ENCODE results near the genes C1orf50, CFAP144, KDM4A and DMAP1.

DNA sequence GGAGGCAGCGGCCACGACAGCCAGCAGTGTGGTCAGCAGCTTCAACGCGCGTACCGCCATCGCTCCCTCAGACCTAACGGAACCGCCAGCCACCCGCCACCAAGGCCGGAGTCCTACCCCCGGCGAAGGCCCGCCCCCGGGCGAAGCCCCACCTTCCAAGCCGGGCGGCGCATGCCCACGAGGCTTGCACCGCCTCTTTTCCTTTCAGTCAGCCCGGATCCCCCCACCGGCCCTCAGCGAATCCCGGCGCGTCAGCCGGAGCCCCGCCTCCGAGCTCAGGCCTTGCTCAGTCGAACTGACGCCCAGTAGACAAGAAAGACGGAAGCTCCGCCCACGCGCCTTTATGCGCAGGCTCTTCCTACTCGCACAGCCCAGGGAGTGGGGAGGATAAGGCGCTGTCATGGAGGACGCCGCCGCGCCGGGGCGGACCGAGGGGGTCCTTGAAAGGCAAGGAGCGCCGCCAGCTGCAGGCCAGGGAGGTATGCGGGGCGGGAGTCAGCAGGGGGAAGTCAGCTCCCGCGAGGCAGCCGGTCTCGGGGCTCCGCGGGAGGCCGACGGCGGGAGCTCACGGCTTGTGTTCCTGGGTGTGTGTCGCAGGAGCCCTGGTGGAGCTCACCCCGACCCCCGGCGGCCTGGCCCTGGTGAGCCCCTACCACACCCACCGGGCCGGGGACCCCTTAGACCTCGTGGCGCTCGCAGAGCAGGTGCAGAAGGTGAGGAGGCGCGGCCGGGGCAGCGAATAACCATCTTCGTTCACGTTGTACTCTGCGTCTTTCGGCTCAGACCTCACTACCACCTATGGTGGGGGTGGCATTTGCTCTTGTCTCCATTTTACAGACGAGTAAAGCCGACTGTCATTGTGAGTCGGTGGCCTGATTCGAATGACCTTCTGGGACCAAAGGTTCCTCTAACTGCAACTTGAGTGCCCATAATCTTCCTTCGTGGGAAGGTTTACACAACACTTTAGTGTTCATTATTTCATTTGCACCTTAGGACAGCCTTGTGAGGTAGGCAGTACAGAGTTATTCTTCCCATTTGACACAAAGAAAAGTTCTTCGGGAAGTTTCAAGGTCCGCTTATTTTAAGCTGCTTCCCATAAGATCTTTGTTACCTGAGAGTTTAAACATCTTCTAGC is at the start of gene C1orf50:
C1orf50 (plus strand) TSS at position 338 of the 1,135 bp plus-strand sequence.
- RRBS, result under 1% methylated on average over 30 of the region's 84 CpGs

GRCh38 chr1:42916278-42916539 is 42.5 kb downstream of the SLC2A1 start:
- RRBS, result no CpG with 5 or more reads among the region's 3 CpGs

- RRBS, result no CpG with 5 or more reads among the region's 6 CpGs
These were observed 24.5 kb downstream of the SLC2A1 start for GRCh38 chr1:42934040-42934629.

GRCh38 chr1:42936164-42937249 is 22.2 kb downstream of the SLC2A1 start:
- RRBS, result no CpG with 5 or more reads among the region's 16 CpGs

DNA sequence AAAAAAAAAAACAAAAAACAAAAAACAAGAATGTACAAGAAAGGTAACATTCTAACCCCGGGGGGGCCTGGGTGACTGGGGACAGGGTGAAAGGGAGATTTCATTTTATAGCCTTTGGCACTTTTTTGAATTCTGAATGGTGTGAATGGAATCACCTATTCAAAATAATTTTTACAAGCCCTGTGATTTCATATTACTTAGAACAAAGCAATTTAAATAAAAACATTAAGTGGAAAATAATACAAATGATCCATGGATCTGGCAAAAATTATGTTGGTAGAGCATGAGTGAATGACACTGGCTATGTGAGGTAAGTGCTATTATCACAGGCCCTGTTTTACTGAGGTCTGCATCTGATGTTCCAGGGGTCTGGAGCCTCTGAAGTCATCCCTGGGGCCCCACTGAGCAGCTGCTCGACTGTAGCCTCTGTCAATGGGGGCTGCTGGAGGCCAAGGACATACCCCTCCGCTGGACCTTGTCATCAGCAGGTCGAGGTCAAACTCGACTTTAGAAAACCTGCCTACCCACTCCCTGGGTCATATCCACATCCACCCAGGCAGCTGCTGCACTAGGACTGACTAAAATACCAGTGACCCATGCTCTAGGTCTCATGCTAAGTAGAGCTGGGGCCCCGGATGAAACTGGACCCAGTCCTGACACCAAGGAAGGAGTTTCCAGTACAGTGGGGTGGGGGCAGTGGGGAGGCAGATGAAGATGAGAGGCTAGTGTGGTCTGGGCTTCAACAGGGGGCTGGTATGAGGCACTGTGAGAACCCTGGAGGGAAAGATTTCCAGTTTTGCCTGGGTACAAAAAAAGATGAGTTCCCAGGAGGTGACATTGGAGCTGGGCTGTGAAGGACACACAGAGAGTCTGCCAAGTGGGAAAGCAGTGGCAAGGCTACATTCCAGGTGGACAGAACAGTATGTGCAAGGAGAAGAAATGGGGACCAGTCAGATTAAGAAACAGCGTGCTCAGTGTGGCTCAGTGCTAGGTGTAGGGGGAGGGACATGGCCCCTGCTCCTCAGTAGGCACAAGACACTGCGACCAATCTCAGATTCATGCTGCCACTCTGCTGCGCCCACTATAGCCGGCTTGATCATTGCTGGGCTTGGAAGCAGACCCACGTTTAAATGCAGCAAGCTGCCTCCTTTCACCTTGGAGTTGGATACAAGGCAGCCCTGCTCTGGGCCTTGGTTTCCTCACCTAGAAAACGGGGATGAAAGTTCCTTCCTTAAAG is 12.5 kb downstream of the SLC2A1 start:
- RRBS, result no CpG with 5 or more reads among the region's 12 CpGs

DNA sequence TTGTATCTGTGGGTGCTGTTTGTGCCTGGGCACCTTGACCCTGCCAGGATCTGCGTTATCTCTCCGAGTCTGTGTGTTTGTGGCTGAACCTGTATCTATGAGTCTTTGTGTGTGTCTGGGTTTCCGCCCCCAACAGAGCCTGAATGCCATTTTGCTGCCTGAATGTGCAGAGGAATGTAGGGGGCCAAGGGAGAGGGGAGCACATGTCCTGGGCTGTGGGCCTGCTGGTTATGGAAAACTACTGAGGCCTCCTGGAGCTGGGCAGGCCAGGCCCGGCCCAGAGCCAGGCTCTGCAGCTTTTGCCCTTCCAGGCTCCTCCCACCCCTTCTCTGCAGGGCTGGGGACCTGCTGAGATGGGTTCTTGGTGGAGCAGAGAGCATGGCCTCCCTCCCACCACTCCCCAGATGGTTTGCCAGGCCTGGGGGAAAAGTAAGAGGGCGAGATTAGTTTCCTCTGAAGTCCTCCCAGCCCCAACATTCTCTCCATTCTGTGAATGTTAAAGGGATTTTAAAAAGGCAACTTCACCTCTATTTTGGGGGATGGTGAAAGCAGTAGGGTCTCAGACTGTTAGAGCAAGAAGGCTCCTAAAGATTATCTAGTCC is 77.9 kb upstream of the CFAP144 start:
- RRBS, result no CpG with 5 or more reads among the region's 5 CpGs

DNA sequence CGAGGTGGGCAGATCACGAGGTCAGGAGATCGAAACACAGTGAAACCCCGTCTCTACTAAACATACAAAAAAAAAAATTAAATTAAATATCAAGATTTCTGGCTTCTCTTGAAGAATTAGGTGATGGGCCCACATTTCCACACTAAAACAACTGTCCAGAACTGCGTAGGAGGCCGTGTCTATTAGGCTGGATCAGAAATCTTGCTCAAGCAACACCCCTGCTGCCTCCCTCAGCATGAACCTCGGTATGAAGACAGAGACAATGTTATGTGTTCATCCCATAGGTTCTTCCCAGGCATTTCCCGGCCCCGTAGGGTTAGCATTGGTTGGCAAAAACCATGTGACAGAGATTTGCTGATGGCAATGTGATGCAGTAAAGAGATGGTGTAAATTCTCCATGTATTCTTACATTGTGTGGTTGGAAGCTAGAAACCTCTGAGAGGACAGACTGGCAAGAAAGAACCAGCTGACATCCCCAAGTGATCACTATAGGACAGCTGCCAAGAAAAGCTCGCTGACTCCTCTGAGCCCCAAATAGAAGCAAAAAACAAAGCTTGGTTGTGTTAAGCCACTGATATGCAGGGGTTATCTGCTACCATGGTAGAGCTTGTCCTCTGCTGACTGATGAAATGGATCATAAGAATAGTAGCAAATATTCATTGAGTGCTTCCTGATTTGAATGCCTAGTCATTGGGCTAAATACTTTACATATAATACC is 10.1 kb upstream of the CFAP144 start:
- RRBS, result no CpG with 5 or more reads among the region's 10 CpGs

- RRBS, result 6% methylated on average over 16 of the region's 46 CpGs
These were observed at the start of gene CFAP144 for GRCh38 chr1:43147323-43148228. CFAP144 (plus strand) TSS chr1:43147904.

GRCh38 chr1:43207505-43208100 is 35.5 kb downstream of the CFAP57 start:
- RRBS, result no CpG with 5 or more reads among the region's 10 CpGs

GRCh38 chr1:43235719-43236196 is 34.0 kb upstream of the TMEM125 start:
- RRBS, result 80% methylated on average over 2 of the region's 7 CpGs

DNA sequence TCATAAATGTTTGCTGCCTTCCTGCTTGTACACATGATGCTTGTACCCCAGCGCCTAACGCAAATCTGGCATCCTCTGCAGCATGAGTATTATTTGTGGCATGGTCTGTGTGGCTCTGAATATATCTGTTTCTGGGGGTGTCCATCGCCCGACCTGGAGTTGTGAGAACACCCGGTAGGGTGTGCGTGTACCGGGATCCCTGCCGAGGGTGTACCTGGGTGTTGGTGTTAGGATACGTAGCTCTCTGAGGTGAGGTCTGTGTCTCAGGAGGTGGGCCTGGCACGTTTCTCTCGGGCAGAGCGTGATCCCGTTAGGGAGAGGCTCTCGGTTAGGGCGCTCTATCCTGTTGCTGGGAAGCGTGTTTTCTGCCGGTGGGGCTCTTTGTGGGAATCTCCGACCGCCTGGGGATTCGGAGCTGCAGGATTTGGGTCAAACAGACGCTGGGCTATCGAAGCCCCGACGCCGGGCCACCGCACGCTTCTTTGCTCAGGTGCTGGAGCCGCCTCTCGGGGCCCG is 10.4 kb upstream of the CDC20 start:
- RRBS, result 1% methylated on average over 8 of the region's 30 CpGs

GRCh38 chr1:43417695-43418571 is 28.2 kb downstream of the SZT2 start:
- RRBS, result no CpG with 5 or more reads among the region's 4 CpGs

DNA sequence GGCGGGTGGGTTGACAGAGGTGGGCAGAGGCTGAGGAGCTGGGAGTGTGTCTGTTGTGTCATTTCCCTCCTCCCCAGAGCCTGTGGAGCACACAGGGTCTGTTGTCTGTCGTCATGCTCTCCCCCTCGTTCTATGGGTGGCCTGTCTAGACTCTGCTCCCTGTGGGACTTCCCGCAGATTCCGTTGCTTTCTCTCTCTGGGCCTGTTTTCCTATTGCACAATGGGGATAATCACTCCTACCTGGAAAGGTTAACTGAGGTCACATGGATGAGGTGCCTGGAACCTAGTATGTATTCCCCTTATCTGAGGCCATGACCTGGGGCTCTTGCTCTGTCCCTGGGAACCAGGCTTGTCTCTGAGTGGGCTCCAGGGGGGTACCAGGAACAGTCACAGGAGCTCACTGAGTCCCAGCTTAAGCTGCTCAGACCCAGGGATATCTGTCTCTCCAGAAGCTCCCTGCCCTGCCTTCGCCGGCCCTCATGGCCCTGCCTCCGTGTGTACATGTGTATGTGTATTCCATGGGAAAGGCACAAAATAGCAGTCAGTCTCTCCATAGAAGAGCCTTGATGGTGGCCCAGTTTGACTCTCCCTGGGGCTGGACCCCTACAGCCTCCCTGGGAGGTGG is 17.8 kb downstream of the PTPRF start:
- RRBS, result no CpG with 5 or more reads among the region's 8 CpGs

DNA sequence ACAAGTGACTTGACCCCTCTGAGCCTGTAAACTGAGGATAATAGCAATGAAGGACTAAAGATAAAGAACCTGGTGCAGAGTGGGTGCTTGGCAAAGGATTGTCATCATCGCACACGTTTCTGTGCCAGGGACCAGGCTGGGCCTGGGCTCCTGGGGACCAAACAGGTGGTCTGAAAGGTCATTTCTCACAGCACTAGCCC is 21.6 kb downstream of the PTPRF start:
- RRBS, result no CpG with 5 or more reads among the region's 2 CpGs

DNA sequence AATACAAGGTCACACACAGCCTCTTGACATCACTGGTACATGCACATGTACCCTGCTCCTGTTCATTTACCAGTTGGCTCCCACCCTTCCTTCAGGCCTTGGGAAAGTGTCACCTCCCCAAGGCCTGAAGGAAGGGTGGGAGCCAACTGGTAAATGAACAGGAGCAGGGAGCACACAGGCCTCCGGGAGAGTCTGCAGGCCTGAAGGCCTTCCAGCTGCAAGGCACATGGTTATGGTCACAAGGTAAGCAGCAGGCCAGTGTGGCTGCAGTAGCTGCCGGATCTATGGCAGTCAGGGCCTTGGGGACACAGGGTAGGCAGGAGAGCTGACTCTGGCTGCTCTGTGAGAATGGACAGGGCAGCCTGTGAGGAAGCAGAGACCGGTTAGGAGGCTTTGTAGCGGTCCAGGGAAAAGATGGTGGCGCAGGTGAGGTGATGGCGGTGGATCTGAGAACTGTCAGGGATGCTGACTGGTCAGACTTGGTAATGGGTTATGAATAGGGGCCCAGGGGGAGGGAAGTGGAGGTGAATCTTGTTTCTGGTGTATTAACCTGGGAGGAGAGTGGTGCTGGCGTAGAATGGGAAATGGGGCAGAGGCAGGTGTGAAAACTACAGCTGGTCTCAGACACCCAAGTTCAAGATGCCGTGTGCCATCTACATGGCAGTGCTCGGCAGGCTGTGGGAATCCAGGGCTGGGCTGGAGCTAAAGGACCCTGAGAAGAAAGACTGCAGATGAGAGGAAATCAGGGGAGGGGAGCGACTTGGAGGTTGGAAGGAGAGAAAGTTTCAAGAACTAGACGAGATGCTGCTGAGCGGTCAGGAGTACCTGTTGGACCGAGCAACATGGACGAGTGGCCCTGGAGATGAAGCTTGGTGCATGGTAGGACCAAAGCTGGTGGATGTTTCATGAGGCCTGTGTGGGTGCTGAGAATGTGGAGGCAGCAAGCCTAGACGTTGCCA is 55.5 kb upstream of the KDM4A start:
- RRBS, result 94% methylated on average over 3 of the region's 15 CpGs

GRCh38 chr1:43615971-43617006 is 33.7 kb upstream of the KDM4A start:
- RRBS, result no CpG with 5 or more reads among the region's 22 CpGs

- RRBS, result 0% methylated on average over 2 of the region's 46 CpGs
These were observed at the start of gene KDM4A for GRCh38 chr1:43650053-43650906. KDM4A (plus strand) TSS chr1:43650149.

- RRBS, result 1% methylated on average over 6 of the region's 45 CpGs
These were observed at the start of gene DMAP1 for GRCh38 chr1:44213143-44214145. DMAP1 (plus strand) TSS chr1:44213471.

GRCh38 chr1:44222621-44223534 is 9.6 kb downstream of the DMAP1 start:
- RRBS, result no CpG with 5 or more reads among the region's 13 CpGs

DNA sequence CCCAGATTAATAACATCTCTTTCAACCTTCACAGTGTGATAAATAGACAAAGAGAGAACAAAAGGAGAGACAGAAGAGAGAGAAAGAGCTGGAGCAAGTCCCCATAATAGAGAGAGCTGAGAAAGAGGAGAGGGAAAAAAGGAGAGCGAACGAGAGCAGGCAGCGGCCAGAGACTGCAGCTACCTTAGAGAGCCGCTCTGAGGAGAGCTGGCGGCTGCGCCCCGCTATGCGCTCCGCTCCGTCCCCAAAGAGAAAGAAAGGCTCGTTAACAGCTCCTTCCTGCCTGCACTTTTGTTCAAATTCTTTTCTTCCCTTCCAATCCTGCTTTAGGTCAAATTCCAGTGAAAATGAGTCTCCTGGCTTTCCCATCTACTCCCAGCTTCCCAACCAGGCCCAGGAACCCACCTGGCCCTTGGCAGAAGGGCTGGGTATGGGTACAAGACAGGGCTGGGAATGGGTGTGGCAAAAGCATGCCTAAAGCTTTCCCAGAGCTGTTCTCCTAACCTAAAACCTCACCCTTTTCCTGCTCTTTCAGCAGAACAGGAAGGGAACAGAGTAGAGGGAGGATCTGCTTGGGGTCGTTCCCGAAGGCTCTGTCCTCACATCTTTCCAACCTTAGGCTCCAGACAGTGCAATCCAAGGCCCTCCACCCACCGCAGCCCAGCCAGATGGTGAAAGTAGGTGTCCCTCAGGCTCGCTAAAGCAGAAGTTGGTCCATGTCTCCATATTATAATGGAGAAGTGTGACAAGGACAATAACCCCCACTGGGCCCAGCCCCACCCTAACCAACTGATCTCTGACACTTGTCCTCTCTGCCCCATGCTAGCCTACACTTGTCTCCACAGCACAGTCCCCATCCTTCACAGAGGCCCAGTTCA is 48.4 kb downstream of the DMAP1 start:
- RRBS, result no CpG with 5 or more reads among the region's 15 CpGs

Data from hTERT-HM (cell line).